REH cell (cell line): Measurements from ENCODE around the gene BTG1.

DNA sequence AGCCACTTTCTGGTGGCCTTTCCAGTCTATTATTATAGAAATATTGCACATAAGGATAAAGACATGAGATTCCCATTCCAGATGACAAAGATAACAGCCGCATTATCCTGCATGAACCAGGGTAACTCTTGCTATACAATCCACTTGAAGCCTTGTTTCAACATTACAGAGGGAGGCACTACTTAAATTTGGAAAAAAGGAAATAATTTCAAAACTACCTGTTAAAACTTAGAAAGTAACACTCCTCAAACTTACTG lies 4.5 kb downstream of the BTG1 start:
- PRO-cap: no peak

GRCh38 chr12:92145481-92145936 lies at the start of gene BTG1:
Gene BTG1 (minus strand): TSS chr12:92145846.
- PRO-cap: bidirectional peak, plus-strand start at chr12:92146446, minus-strand start at chr12:92145850

GRCh38 chr12:92147477-92147957 lies 1.9 kb upstream of the BTG1 start:
- PRO-cap: no peak

DNA sequence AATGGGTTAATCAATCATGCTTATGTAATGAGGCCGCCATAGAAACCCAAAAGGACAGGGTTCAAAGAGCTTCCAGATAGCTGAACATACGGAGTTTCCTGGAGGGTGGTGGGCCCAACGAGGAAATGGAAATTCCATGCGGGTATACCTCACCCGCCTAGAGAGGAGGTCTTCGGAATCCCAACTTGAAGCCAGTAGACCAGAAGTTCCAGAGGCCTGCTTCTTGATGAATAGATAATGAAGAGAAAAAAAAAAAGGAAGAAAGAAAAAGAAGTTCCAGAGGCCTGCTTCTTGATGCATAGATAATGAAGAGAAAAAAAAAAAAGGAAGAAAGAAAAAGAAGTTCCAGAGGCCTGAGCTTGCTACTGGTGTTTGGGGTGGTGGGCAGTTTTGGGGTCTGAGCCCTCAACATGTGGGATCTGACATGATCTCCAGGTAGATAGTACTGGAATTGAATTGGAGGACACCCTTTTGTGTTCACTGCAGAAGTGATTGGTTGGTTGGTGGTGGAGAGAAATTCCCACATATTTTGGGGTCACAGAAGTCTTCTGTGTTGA lies 11.3 kb upstream of the BTG1 start:
- PRO-cap: no peak

DNA sequence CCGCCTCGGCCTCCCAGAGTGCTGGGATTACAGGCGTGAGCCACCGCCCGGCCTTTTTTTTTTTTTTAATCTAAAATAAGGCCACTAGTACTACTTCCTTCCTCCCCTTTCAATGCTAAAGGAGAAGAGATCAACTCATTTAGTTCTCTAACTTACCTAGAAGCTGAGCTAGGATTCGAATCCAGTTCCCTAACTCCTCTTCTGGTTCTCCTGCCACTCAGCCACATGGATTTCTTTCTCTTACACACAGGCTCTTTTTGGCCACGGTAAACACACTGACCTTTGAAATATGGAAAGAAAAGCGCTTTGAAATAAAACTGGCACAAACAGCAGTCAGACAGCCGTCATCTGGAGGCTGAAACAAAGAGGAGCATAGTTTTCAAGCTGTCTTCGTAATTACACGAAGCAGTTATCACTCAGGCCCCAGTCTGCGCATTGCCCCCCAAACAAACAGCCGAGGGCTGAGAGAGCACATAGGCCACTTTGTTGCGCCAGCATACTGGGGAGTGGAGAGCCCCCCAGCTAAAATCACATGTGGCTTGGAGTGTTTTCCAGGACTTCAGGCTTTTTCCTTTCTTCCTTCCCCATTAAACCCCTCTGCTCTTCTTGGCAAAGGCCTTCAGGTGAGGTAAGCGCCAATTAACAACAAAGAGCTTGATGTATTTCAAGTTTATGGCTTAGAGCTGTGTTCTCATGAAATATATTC lies 142.8 kb upstream of the BTG1 start:
- PRO-cap: no peak

GRCh38 chr12:92398367-92398917 lies 252.8 kb upstream of the BTG1 start:
- PRO-cap: no peak

DNA sequence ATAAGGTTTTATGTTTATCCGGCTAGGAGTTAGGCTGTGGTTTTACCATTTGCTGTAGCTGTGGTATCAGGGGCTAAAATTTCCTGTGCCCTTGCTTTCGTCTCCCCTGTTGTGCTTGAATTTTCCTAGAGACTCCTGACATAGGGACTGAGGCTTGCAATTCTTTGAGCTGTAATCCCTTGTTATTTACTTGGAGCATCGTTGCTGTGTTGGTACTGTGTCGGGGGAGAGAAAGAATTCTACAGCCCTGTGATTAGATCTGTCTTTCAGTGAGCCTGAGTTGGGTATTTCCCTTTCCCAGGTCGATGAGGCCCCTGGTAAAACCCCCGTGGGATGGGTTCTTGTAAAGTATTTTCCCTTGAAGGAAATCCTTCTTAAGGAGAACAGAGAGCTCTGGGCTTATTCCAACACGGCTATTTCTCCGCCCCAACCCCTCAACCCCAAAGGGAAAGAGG lies 253.3 kb upstream of the BTG1 start:
- PRO-cap: no peak

GRCh38 chr12:92467687-92468861 lies 234.7 kb upstream of the PLEKHG7 start:
- PRO-cap: no peak

DNA sequence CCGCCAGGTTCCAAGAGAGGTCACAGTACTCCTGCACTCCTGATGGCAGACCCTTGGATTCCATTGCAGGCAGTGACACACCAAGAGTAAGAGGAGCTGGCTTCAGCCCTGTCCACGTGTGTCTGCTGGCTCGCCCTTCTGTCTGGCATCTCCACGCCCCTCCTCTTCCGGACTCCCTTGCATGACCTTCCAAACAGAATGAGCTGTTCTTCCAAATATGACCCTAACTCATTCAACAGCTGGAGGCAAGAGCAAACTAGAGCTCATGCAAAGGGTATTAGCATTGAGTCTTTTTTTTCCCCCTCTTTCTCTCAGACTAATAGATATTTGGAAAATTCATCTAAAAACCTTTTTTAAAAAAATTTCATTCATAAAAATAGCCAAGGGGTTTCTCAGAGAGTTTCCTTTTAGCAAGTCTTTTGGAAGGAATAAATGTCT lies 232.9 kb upstream of the PLEKHG7 start:
- PRO-cap: no peak

DNA sequence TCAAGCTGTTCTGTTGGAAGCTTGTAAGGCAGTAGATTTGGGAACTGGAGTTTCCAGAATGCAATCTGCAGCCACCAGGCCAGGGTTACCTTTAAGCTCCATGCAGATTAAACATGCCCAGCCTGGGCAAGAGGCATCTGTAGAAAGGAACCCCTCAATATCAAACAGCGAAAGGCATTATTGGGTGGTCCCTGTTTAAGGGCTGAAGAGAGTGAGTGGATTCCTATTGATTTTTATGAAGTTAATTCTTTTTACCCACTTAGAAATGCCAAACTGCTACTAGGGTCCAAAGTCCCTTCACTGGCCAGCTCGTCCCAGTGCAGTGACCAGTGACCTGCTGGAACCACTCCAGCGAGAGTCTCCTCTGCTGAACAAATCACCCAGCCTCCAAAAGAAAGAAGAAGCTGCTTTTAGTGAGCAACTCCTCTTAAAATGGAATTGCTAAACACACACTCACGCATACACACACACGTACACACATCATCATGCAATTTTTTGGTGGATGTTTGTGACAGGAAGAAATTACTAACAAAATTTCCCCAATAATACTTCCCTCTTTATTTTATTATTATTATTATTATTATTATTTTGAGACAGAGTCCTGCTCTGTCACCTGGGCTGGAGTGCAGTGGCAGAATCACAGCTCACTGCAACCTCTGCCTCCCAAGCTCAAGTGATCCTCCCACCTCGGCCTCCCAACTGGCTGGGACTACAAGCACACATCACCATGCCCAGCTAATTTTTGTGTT lies 198.2 kb upstream of the PLEKHG7 start:
- PRO-cap: no peak

DNA sequence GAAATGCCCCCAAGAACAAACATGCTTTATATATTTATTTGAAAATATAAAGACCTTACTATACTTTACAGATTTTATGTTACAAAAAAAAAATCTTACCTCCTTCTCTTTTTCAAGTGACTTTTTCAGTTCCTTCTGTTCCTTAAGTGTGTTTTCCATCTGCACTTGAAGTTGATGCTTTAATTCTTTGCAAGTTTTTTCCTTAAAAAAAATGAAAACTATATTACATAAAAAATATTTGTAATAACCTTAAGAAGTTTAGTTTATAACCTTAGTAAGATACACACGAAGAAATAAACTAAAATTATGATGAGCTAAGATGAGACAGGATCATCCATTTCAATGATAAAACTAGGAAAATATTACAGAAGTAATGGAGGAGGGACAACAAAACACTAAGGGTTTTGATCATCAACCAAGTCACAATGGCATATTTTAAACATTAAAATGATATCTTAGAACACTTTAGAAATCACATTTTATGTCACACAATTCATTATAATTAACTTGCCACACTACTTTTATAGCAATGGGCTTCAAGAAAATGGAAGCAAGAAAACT lies 98.8 kb downstream of the PLEKHG7 start:
- PRO-cap: no peak

DNA sequence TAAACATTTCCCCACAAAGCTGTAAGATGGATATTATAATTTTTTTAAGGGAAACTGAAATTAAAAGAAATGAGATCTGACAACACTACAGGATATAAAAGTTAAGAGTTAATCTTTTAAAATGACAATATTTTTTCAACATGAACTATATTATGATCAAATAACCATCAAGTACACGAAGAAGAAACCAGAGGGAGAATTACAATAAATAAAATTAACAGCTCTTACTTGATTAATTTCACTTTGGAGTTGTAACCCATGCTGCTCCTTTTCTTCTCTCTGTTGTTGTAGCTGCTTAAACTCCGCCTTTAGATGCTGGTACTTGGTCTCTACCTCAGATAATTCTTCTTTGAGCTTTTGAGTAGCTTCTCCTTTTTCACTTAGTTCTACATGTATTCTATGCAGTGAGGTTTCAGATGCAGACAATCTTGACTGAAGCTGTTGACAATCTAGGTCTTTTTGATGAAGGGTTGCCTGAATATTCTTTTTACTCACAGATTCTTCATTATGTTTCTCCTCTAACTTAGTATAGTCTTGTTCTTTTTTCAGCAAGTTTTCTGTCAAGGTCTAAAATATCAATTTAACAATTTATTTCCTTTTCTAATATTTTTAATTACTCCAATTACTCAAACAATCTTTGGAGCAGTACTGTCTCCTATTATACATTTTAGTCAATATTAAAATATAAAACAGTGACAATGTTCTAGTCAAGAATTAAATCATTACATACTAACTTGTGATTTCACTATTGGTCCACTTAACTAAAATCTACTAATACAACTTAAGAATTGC lies 96.6 kb downstream of the EEA1 start:
- PRO-cap: no peak

DNA sequence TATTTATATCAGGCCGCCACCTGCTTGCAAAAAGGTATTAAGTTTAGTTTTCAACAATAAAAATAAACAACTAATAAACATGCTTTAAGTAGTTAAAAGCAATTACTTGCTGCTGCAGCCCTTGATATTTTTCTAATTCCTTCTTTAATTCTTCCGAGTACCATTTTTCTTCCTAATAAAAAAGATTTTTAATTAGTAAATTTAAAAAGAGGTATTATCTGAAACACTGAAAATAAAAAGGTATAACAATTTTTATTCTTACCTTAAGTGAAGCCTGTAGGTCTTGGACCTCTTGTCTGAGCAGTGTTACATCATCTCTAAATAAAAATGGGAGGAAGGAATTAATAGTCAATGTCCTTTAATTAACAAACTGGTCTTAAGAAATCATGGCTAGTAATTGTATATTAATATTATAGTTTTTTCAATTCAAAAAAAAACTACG lies 71.9 kb downstream of the EEA1 start:
- PRO-cap: no peak

GRCh38 chr12:93139030-93139482 lies 210.0 kb upstream of the EEA1 start:
- PRO-cap: no peak

DNA sequence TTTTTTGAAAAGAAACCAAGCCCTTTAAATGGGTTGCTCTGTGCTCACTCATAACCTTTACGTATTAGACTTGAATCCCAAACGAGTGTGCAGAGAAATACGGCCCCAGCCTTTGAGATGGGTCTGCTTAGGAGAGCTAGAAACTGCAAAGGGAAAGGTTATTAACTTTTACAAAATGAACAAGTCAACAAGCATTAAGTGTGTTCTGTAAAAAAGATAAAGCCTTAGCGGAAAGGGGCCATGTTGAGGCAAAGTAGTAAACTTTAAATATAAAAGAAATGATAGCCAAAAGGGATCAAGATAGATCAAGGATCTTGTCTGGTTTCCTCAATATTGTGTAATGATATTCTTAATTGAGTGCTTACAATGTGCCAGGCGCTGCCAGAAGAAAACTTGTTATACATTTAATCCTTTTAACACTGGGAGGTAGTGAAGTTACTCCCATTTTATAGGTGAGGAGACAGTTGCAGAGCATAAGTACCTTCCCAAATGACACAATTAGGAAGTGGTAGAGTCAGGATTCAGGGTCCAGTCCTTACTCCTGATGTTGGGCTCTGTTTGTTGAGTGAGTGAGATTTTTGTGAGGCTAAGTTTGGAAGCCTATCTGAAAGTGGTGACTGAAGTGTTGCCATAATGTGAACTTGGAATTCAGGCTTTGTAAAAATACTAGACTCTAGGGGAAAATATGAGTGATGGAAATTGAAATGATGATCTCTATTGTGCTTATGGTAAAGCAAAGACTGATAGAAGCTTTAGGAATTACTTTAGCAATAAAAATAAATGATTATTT lies 2.1 kb downstream of the NUDT4 start:
- PRO-cap: no peak

DNA sequence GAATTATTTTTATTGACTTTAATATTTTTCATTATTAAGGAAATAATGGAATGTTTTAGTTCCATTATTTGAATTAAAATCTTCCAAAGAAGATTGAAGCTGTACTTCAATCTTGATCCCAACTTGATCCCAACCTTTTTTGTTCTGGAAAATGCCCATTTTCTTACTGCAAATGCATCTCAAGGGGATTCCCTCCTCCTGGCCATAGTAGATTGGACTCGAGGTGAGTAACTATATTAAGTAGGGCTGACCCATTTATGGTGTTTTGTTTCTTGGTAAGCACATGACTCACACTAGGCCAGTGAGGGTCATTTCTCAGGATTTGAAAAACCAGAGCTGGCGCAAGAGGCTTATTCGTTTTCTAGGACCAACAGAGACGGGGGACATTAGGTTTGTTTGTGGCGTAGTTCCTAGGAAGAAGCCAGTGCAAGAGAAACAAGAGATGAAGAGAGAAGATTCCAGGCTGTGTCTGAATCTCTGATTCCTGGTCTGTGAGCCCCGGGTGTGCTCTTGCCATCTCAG lies 51.4 kb downstream of the MRPL42 start:
- PRO-cap: no peak

DNA sequence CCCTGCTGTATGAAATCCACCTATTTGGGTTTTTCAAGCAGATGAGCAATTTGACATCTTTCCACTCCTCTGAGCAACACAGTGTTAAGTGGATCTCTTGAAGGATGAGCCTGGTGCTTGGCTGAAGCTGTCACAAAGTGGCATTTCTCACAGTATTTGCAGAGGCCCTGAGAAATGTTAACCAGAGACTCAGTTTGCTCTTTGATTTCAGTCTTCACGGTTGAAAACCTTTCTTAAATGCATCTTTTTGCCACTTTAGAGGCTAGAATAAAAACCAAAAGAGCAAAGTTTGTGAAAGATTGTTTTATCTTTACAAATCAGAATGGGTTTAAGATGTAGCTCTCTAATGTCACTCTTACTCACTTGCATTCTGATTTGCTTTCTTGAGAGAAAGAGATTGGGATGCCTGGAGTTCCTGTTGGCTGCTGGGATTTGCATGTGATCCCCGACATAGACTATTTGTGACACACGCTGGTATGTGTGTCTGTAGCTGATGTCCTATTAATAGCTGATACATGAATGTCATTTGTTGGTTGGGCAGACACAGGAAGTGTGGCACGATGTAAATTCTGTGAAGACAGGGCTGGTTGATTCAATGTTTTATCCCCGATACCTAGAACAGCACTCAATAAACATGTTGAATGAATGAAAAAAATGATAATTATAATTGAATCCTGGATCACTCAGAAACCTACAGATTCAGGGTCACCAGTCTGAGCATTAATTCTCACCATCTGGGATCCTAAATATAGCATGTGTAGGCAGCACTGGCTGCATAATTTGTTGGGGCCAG lies 35.8 kb upstream of the SOCS2 start:
- PRO-cap: no peak

GRCh38 chr12:93587614-93587944 lies 15.1 kb downstream of the SOCS2 start:
- PRO-cap: bidirectional peak, plus-strand start at chr12:93587848, minus-strand start at chr12:93587761

DNA sequence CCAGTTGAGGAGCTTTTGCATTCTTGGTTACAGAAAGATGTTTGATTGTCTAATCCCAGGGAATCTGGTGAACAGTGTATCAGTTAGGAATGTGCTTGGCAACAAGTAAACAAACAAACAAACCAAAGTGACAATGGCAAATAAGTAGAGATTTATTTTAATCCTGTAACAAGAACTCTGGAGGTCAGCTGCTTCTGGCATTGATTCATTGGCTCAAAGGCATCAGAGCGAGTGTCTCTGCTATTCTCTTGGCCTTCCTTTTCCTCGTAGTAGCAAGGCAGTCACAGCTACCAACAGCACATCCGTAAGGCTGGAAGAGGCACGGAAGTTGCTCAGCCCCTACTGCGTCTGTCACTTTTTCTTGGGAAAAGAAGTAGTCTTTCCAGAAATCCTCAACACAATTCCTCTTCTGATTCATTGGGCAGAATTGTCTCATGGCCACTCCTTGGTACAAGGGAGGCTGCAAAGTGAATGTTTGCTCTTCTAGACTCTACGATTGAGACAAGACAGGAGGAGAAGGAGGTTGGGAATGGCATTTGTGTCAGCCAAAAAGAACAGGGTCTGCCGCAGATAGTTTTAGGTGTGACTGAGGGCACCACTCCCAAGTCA lies 37.3 kb downstream of the CRADD start:
- PRO-cap: no peak

GRCh38 chr12:93760461-93761106 lies 83.4 kb downstream of the CRADD start:
- PRO-cap: no peak